ENCODE measurements around a stretch of chr1.

DNA sequence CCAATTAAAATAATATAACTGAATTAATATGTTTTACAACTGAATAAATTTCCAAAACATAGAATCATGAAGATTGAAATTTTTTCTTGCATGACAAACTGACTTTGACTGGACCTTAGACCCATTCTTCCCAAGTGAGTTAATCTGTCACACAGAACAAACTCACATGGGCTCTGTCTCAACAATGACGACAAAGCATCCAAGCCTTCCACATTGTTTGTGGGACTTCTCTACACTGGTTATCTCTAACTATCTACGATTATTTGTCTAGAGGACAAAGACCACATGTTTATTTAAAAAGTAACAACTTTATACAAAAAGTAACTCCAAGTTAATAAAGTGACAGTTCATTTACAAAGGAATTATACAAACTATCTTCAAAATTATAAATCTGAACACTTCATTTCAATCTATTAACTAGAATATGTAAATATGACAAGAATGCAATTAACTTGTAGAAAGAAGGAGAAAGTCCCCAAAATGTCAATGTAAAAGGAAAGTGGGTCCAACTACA is 56.7 kb downstream of the COP1 start:
- PRO-cap: no peak
- RRBS, 2 experiments: no CpG with 5 or more reads among the region's 2 CpGs

- PRO-cap: no peak
- RRBS, 2 experiments: no CpG with 5 or more reads among the region's 3 CpGs
Observed at GRCh38 chr1:176669577-176670176, 206.7 kb downstream of the PAPPA2 start.

DNA sequence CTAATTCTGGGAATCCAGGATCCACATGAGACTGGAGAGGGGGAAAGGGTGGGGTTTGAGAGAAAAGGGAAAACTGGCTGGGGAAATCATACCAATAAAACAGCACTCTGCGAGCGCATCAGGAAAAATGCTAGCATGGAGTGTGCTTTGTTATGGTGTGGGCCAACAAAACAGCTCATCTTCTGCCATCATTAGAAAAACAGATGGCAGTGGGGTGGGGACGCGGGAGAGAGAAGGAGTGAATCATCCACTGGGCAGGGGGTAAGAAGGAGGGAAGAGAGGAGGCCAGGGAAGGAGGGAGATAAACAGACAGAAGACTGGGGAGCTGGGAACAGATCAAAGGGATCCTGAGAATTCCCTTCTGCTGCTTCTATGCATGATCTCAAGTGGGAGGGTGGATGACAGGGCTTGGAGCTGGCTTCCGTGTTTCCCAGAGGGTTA is 338.4 kb downstream of the PAPPA2 start:
- PRO-cap: no peak
- RRBS, 2 experiments: no CpG with 5 or more reads among the region's 5 CpGs

GRCh38 chr1:177032334-177032908 is 132.1 kb downstream of the ASTN1 start:
- PRO-cap: no peak
- RRBS, 2 experiments: no CpG with 5 or more reads among the region's 23 CpGs

DNA sequence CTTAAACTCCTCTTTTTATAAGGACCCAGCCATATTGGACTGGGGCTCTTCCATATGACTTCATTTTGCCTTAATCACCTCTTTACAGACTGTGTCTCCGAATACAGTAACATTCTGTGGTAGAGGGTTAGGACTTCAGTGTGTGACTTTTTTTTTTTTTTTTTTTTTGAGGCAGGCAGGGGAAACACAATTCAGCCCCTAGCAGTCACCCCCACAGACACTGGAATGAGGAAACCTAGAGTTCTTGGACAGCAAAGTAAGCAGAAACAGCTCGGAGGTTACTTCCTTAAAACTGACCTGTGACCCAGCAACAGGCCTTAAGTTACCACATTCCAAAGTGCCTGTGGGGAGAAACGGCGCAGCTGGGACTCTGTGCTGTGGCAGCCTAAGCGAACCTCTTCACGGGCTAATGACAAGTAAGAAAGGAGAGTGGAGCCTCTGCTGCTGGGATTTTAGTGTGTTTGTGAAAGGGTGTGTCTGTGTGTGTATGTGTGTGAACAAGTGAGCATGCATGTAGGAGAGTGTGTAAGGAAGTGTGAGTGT is 180.5 kb downstream of the BRINP2 start:
- PRO-cap: no peak
- RRBS, 2 experiments: no CpG with 5 or more reads among the region's 6 CpGs

DNA sequence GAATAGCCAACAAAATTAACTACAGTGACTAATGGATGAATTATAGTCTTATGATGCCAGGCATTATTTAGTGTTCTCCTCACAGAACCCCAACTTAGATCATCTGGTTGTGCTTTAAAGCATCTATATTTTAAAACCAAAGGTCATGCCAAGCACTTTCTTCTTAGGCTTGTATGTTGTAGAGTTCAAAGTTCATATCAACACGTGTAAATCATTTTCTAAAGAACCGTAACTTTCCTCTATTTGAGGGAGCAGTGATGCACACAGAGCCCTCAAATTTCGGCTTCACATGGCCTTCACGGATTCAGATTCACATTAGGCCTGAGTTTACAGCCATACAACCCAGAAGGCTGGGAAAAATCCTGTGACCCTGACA is 52.0 kb upstream of the SEC16B start:
- PRO-cap: no peak
- RRBS, 2 experiments: no CpG with 5 or more reads among the region's 4 CpGs

GRCh38 chr1:178266631-178267111 is 172.8 kb downstream of the RASAL2 start:
- PRO-cap: no peak
- RRBS, 2 experiments: no CpG with 5 or more reads among the region's 4 CpGs

DNA sequence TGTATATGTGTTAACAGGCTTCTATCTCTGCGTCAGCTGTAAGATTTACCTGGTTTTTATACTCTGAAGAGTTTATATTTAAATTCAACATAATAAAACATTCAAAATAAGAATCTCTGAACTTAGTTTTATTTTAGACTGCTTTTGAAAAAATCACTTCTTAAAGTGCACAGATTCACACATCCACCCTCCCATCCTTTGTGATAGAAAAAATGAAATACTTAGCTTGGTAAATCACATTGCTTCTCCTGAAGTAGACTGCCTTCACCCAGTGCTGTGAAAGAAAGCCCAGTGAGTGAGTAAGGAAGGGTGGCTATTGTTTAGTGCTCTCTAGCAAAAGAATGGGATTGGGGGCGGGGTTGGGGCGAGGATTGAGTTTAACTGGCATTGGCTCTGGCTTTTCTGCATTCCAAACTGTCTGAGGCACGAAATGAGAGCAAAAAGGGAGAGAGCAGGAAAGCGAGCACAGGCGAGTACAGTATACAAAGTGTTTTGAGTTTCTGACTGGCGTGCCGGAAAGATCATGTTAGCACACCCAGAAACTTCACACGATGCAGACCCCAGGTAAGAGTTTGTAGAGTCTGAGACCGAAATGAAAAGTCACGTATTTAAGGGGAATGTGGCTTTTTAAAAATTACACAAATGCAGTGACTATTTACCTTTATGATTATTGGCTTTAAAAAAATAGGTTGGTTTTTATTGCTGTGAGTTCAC is 155.6 kb downstream of the CLEC20A start:
- PRO-cap: bidirectional peak, plus-strand start at position 407 of the sequence, minus-strand start at position 293 of the sequence
- RRBS, 2 experiments: no CpG with 5 or more reads among the region's 11 CpGs

- PRO-cap: no peak
- RRBS, 2 experiments: no CpG with 5 or more reads among the region's 5 CpGs
Observed at GRCh38 chr1:178529794-178530606, 17.1 kb downstream of the TEX35 start.

GRCh38 chr1:178933295-178933827 is 62.5 kb upstream of the ANGPTL1 start:
- PRO-cap: no peak
- RRBS, 2 experiments: no CpG with 5 or more reads among the region's 3 CpGs

GRCh38 chr1:178933828-178934445 is 63.1 kb upstream of the ANGPTL1 start:
- PRO-cap: no peak
- RRBS, 2 experiments: no CpG with 5 or more reads among the region's 6 CpGs

GRCh38 chr1:178962797-178963211 is 62.9 kb upstream of the FAM20B start:
- PRO-cap: no peak
- RRBS, 2 experiments: no CpG with 5 or more reads among the region's 5 CpGs

GRCh38 chr1:179103654-179104259 is 21.9 kb downstream of the TOR3A start:
- PRO-cap: no peak
- RRBS, 2 experiments: no CpG with 5 or more reads among the region's 6 CpGs

GRCh38 chr1:179104995-179105559 is 23.2 kb downstream of the TOR3A start:
- PRO-cap: no peak
- RRBS, 2 experiments: no CpG with 5 or more reads among the region's 6 CpGs

GRCh38 chr1:179190756-179191435 is 38.6 kb downstream of the ABL2 start:
- PRO-cap: no peak
- RRBS, 2 experiments: no CpG with 5 or more reads among the region's 6 CpGs

DNA sequence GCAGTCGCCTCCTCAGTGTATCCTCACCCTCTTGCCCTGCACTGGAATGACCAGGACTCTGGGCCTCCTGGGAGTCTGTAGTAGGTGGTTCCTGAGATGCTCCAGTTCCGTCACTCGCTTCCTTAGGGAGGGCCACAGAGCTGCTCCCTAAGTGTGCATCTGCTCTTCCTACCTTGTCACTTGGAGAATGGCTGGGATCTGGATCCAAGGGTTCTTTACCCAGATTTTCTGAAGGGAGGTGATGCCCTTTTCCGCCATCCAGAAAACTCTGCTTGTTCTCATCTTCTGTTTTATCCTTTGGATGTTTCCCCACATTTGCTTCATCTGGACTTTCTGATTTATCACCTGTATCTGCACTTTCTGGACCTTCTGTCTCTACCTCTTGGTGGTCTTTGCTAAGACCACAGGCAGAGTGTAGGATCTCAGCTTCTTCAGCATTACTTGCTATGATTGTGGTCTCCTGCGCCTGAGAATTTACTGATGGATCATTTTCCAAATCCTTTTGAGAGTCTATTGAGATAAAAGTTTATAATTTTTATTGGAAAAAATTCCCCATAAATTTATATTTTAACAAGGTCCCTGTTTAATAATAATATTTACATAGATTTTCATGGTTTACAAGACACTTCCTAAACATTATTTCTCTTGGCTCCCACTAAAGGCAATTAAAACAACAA is 26.6 kb downstream of the TOR1AIP2 start:
- PRO-cap: no peak
- RRBS, 2 experiments: no CpG with 5 or more reads among the region's 5 CpGs

GRCh38 chr1:179952185-179952760 is 2.3 kb upstream of the CEP350 start:
- PRO-cap: no peak
- RRBS, 2 experiments: no CpG with 5 or more reads among the region's 5 CpGs

DNA sequence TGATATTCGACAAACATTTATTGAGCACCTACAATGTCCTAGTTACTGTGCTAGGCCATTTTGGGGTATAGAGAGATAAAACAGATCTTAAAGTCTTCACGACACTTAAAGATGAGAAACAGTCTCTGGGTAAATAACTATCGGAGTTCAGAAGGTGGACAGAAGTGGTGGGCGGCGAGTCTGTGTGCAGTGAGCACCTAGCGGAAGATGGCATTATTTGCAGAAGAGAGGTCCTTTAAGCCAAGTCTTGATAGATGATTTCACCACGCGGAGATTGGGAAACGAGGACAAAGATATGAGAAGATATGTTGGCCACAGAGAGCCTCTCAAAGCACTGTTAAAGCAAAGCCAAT is 754 bp upstream of the CEP350 start:
- PRO-cap: no peak
- RRBS, 2 experiments: no CpG with 5 or more reads among the region's 9 CpGs

- PRO-cap: no peak
- RRBS, 2 experiments: no CpG with 5 or more reads among the region's 2 CpGs
Observed at GRCh38 chr1:180160257-180160660, 5.6 kb downstream of the QSOX1 start.

- PRO-cap: no peak
- RRBS, 2 experiments: no CpG with 5 or more reads among the region's 2 CpGs
Observed at GRCh38 chr1:180167675-180167901, 12.9 kb downstream of the QSOX1 start.

All from astrocyte (in vitro differentiated cells and primary cell).